ENCODE measurements around the gene DPM1.

GRCh38 chr20:50931550-50932321 lies 499 bp upstream of the ADNP start:
- RRBS = 4% methylated on average over 8 of the region's 46 CpGs

- RRBS = 4% methylated on average over 6 of the region's 36 CpGs
These were observed at the start of gene DPM1 for GRCh38 chr20:50958198-50958654. TSS of gene DPM1 (minus strand) at chr20:50958532.

DNA sequence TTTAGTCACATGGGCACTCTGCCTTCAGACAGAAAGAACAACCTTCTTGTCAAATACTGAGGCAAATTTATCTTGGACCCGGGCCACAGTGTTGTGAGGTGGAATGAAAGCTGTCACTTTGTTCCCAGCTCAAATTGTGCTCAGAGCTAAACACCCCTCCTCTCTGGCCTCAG lies 23.8 kb downstream of the MOCS3 start:
- RRBS = no CpG with 5 or more reads among the region's 1 CpG

GRCh38 chr20:51388678-51389660 lies 153.6 kb downstream of the NFATC2 start:
- RRBS = no CpG with 5 or more reads among the region's 9 CpGs

DNA sequence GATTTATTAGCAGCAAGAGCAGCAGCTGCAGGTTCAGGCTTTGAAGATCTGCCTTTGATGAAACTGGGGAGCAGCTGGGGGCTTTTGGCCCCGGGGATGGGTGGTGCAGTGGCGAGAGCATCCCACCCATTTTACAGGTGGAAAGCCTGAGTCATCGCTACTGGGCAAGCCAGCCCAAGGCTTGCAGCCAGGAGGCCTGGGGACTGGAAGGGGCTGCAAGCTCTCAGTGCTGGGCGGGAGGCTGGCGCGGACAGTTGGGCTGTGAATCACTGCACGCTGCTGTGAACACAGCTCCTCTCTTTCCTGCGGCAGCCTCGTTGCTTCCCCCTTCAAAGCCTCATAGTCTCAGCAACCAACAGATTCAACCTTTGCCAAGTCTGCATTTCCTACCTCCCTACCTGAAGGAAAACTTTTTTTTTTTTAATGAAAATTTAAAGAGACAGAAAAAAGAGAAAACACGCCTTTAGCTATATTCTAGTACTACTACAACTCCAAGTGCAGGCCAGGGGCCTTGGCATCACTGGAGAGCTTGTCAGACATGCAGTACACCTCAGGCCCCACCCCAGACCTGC lies 85.3 kb downstream of the NFATC2 start:
- RRBS = no CpG with 5 or more reads among the region's 10 CpGs

- RRBS = 61% methylated on average over 5 of the region's 57 CpGs
These were observed 50.1 kb downstream of the NFATC2 start for GRCh38 chr20:51491906-51493238.

DNA sequence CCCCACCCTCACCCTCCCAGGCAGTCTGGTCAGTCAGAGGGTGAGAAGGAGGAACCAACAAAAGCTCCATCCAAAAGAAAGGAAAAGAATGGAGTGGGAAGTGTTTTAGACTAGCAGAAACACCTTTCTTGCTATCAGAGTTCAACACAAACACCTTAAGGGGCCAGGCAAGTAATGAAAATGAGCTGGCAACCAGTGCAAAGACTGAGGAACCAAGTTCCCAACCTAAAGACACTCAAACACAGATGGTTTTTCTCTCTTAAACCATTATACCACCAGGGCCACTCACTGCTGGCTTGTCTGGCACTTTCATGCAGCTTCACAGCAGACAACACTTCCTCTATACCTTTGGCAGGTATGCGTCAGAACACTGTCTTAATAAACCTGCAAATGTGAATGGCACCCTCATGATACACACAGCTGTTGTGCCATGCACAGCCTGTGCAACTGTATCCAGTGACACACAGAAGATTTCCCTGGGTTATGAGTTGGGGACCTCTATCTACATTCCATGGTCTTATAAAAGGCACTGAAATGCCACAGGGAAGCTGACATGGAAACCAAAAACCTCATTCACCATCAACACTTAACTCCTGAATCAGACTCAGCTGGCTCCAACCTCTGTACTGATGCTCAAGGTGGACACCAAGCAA lies 41.6 kb downstream of the NFATC2 start:
- RRBS = no CpG with 5 or more reads among the region's 1 CpG

DNA sequence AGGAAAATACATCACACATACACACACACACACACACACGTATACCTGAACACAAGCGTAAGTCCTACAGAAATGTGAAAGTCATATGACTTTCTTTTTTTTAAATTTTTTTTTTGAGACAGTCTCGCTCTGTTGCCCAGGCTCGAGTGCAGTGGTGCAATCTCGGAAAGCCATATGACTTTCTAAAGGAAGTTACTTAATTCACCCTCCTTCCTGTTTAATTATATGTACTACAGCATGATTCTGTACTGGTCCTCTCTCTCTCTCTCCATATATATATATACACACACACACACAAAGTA lies 108.3 kb upstream of the NFATC2 start:
- RRBS = no CpG with 5 or more reads among the region's 5 CpGs

- RRBS = no CpG with 5 or more reads among the region's 1 CpG
These were observed 18.6 kb downstream of the ATP9A start for GRCh38 chr20:51749623-51749998.

DNA sequence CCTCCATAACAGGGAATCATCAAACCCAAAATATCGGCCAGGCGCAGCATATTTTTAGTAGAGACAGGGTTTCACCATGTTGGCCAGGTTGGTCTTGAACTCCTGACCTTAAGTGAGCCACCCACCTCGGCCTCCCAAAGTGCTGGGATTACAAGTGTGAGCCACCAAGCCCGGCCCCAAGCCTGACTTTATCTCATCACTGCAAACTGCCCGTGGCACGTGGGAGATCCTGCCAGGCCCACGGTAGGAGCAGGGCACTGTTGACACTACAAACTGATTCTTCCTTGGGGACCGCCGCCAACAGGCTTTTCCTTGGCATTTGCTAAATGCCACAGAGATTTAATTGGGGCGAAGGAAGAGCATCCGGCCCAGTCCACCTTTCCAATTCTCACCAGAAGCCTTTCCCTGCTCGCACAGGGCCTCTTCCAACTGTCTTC lies 11.0 kb downstream of the ATP9A start:
- RRBS = no CpG with 5 or more reads among the region's 12 CpGs

- RRBS = no CpG with 5 or more reads among the region's 3 CpGs
These were observed 7.3 kb downstream of the ATP9A start for GRCh38 chr20:51760925-51761214.

GRCh38 chr20:52001093-52001441 lies 190.5 kb downstream of the ZFP64 start:
- RRBS = no CpG with 5 or more reads among the region's 7 CpGs

DNA sequence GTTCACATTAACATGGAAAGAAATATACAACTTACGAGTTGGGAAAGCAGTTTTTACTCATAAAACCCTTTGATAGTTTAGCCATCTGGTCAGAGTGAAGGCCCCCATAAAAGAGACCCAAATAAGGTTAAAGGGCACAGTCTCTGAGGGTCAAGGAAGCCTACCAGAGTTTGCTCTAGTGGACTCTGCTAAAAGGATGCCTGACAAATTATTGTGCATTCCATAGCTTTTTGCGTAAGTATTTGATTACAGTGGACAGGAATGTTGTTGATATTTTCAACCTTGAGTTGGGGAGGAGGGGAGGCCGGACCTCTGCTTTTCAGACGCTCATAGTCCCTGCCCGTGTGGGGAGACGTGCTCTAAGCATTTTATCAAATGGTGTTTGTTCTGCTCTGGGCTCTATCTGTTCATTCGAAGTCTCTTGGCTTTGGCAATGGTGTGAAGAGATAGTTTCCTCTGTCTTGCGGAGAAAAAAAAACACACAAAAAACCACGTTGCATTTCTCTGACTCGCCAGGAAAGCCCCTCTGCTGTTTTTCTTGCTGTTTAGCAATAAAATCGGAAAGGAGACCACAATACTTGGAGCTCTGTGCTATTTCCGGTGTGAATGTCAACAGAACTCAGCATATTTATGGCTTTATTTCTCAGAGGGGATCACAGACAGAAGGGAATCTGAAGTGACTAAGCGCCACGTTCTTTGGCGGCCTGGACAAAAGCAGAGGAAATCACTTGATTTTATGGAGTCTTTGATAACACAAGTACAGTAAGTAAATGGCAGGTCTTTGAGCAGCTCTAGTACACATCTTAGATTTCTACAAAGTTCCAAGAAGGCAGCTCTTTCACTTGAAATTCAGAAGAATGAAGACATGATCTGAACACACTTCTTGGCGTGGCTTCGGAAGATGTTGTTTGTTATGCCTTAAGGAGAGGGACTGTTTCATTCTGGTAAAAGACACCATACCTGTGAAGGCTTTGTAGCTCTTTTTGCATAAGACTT lies 159.8 kb downstream of the ZFP64 start:
- RRBS = no CpG with 5 or more reads among the region's 17 CpGs

GRCh38 chr20:52946043-52946475 lies 26.1 kb upstream of the TSHZ2 start:
- RRBS = no CpG with 5 or more reads among the region's 2 CpGs

GRCh38 chr20:52973571-52974094 lies 1.5 kb downstream of the TSHZ2 start:
- RRBS = no CpG with 5 or more reads among the region's 9 CpGs

GRCh38 chr20:52984106-52984583 lies 12.0 kb downstream of the TSHZ2 start:
- RRBS = 19% methylated on average over 2 of the region's 14 CpGs

- RRBS = no CpG with 5 or more reads among the region's 26 CpGs
These were observed 89.6 kb downstream of the ZNF217 start for GRCh38 chr20:53503985-53504461.

DNA sequence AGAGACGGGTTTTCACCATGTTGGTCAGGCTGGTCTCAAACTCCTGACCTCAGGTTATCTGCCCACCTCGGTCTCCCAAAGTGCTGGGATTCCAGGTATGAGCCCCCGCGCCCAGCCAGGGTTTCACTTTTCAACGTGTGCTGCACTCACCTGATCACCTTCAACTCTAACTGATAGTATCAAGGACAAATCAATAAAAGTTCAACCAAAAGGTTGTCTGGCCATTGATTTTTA lies 37.4 kb downstream of the ZNF217 start:
- RRBS = no CpG with 5 or more reads among the region's 5 CpGs

GRCh38 chr20:53608236-53609396 lies 15.0 kb upstream of the ZNF217 start:
- RRBS = 100% methylated on average over 5 of the region's 43 CpGs

All from UCH-1 (cell line).